Stomach (tissue), 7 donors: ENCODE results near the genes SNUPN and CSPG4.

DNA sequence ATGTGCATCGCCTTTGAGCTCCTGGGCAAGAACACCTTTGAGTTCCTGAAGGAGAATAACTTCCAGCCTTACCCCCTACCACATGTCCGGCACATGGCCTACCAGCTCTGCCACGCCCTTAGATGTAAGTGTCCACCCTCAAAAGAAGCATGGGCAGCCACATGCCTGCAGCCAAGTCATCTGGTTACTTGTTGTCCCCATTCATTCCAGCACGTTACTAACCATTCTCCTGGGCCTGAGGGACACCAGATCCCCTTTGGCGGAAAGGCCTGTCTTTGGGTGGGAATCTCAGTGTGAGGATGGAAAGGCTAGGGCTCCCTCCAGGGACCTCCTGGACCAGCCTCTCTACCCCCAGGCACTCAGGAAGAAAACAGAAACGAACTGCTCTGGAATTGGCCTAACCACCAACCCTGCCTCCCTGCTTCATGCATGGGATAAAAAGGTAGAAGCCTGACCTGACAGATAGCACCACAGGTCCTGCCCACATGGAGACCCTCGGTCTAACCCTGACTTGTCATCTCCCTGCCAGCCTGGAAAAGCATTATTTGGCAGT lies 10.3 kb downstream of the CLK3 start:
- PRO-cap = no peak
- RAMPAGE, long total RNA, 5 experiments = no peak in any of the 5 experiments
- RRBS = no CpG with 5 or more reads among the region's 7 CpGs

GRCh38 chr15:74798281-74799230 lies 14.1 kb upstream of the LMAN1L start:
- PRO-cap = no peak
- RAMPAGE, long total RNA, 5 experiments = start-site peak on the plus strand in 1 of 5 experiments, at chr15:74798454-74799097 at its widest, 10 to 11 reads per replicate
- RRBS = no CpG with 5 or more reads among the region's 26 CpGs

- PRO-cap = no peak
- RAMPAGE, long total RNA, 5 experiments = start-site peak on the plus strand in 2 of 5 experiments, at chr15:74802409-74803005 at its widest, 7 to 15 reads per replicate
- RRBS = no CpG with 5 or more reads among the region's 45 CpGs
These were observed 10.1 kb upstream of the LMAN1L start for GRCh38 chr15:74802250-74803163.

GRCh38 chr15:74803556-74803815 lies 9.1 kb upstream of the LMAN1L start:
- PRO-cap = no peak
- RAMPAGE, long total RNA, 5 experiments = no peak in any of the 5 experiments
- RRBS = no CpG with 5 or more reads among the region's 4 CpGs

DNA sequence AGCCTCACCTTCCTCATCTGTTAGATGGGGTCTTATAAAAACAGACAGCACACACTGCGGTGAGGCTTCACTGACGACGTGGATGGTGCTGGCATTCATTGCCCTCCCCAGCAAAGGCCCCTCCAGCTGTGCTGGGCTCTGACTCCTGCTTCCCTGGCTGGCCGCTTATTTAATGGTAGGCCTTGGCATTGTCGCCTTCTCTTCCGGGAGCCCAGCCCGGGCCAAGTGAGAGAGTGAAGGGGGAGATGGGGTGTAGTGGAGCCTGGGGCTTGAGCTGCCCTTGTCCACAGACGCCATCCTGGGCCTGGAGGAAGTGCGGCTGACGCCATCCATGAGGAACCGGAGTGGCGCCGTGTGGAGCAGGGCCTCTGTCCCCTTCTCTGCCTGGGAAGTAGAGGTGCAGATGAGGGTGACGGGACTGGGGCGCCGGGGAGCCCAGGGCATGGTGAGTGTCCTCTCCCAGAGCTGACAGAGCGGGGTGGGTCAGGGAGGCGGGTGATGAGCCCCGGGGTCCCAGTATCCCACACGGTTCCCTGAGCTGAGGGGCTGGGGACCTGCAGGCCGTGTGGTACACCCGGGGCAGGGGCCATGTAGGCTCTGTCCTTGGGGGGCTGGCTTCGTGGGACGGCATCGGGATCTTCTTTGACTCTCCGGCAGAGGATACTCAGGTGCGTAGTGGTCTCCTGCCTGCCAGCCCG lies 3.4 kb downstream of the LMAN1L start:
- PRO-cap = no peak
- RAMPAGE, long total RNA, 5 experiments = start-site peak on the plus strand in 1 of 5 experiments, centred at position 259 of the sequence, 9 reads per replicate
- RRBS = 87% methylated on average over 19 of the region's 28 CpGs

DNA sequence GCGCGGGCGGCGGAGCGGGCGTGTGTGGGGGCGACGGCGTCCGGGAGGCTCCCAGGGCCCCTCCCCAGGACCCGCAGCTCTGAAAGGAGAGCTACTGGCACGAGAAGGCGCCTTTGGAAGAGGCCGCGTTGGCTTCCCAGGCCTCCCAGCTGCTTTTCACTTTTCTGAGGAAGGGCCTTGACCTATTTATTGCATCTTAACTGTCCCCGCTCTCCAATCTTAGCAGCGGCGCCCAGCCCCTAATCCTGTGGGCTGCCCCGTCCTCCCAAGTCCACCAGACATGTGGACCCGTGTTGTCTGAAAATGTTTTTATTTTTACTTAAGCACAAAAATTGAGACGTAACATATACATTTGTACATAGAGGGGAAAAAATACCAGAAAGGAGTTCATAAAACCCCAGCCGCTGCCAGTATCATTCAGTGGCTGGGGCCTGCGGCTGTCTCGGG lies 504 bp upstream of the ULK3 start:
- PRO-cap = no peak
- RAMPAGE, long total RNA, 5 experiments = no peak in any of the 5 experiments
- RRBS = 2% methylated on average over 8 of the region's 24 CpGs

- PRO-cap = no peak
- RAMPAGE, long total RNA, 5 experiments = start-site peak on the plus strand in 1 of 5 experiments, at chr15:75020185-75020272 at its widest, 6 reads per replicate
- RRBS = no CpG with 5 or more reads among the region's 5 CpGs
These were observed 3.6 kb upstream of the PPCDC start for GRCh38 chr15:75019504-75020391.

- PRO-cap = bidirectional peak, plus-strand start at chr15:75178699, minus-strand start at chr15:75178518
- RAMPAGE, long total RNA, 5 experiments = no peak in any of the 5 experiments
- RRBS = 15% methylated on average over 28 of the region's 61 CpGs
These were observed 23.2 kb upstream of the C15orf39 start for GRCh38 chr15:75178155-75179204.

DNA sequence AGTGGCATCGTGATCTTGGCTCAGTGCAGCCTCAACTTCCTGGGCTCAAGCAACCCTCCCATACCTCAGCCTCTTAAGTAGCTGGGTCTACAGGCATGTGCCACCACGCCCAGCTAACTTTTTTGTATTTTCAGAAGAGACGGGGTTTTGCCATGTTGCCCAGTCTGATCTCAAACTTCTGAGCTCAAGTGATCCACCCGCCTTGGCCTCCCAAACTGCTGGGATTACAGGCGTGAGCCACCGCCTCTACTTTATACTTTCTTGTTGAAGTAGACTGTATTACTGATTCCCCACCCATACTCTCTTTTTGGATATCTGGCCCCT lies 17.6 kb upstream of the MAN2C1 start:
- PRO-cap = no peak
- RAMPAGE, long total RNA, 5 experiments = no peak in any of the 5 experiments
- RRBS = no CpG with 5 or more reads among the region's 6 CpGs

- PRO-cap = no peak
- RAMPAGE, long total RNA, 5 experiments = start-site peak on the minus strand in 3 of 5 experiments, at chr15:75389657-75389888 at its widest, 5 to 29 reads per replicate
- RRBS = no CpG with 5 or more reads among the region's 2 CpGs
These were observed 21.2 kb upstream of the MAN2C1 start for GRCh38 chr15:75389597-75390092.

- PRO-cap = unidirectional peak, plus-strand start at chr15:75578052; unidirectional peak, plus-strand start at chr15:75578070
- RAMPAGE, long total RNA, 5 experiments = no peak in any of the 5 experiments
- RRBS = no CpG with 5 or more reads among the region's 8 CpGs
These were observed 1.3 kb downstream of the PTPN9 start for GRCh38 chr15:75577861-75578117.

DNA sequence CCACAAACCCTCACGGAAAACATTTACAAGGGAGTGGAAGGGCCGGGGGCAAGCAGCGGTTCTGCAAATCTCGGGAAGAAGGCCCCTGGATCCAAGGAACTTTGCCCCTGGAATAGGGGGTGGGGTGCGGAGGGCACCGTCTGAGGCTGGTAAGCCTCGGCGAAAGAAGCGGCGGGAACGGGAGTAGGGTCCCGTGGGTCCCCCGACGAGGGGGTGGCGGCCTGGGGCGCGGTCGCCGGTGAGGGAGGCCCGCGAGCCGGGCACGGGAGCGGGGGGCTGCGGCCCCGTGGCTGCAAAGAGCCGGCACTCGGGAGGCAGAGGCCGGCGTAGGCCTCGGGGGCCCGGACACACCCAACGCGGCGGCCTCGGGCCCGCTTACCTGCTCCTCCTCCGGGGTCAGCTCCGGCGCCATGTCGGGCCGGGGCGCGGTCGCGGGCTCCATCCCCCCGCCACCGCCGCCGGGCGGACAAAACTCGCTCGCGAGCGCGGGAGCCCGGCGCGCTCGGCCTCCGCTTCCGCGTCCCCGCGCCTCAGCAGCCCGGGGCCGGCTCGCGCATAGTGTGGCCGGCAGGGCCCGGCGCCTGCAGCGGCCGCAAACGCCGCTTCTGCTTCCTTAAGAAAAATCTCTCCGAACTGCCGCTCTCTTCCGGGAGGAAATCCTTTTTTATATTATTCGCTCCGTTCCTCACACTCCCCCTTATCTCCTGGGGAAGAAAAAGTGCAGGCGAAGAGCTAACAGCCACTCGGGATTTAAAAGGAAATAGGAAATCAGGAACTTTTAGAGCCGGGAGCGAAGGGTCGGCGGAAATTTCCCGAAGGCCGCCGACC lies 566 bp downstream of the PTPN9 start:
- PRO-cap = unidirectional peak, plus-strand start at position 22 of the sequence; bidirectional peak, plus-strand start at position 477 of the sequence, minus-strand start at position 475 of the sequence; bidirectional peak, plus-strand start at position 712 of the sequence, minus-strand start at position 532 of the sequence
- RAMPAGE, long total RNA, 5 experiments = no peak in any of the 5 experiments
- RRBS = 1% methylated on average over 46 of the region's 90 CpGs

- PRO-cap = bidirectional peak, plus-strand start at chr15:75625260, minus-strand start at chr15:75625144; bidirectional peak, plus-strand start at chr15:75625821, minus-strand start at chr15:75625708
- RAMPAGE, long total RNA, 5 experiments = start-site peak on the minus strand in 4 of 5 experiments, at chr15:75625593-75625804 at its widest, 32 to 395 reads per replicate
- RRBS = 1% methylated on average over 51 of the region's 67 CpGs
These were observed at the start of gene SNUPN for GRCh38 chr15:75625206-75626199. Gene SNUPN (minus strand): TSS chr15:75625725.

- PRO-cap = unidirectional peak, minus-strand start at chr15:75696989
- RAMPAGE, long total RNA, 5 experiments = no peak in any of the 5 experiments
- RRBS = 47% methylated on average over 8 of the region's 12 CpGs
These were observed 15.7 kb downstream of the CSPG4 start for GRCh38 chr15:75696783-75697424.

DNA sequence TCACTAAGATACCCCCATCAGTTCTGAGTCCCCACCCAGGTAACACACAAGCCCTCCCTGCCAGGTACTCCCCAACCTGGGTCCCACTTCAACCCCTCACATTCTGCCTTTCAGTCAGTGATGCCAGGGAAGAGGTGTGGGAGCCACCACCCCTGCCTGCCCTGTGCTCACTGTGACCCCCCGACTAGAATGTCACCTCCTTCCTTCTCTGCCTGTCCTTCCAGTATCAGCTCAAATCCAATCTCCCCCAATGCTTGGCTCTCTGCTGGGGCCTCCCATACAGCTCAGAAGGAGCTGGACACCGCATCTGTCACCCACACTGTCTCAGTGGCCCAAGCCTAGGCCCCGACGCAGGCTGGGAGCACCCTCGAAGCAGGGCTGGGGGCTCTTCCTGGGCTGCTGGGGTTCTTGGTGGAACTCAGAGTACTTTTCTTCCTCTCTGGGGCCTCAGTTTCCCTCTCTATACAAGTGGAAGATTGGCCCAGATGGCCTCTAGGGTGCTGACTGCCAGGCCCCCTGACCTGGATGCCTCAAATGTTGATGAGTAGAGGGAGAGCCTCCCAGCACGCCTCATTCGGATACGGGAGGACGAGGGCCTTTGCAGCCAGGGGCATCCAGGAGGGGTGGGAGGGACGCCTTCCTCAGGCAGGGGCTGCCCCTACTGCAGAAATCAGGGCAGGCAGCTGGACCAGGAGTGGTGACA lies 2.4 kb downstream of the CSPG4 start:
- PRO-cap = no peak
- RAMPAGE, long total RNA, 5 experiments = start-site peak on the minus strand in 1 of 5 experiments, centred at position 466 of the sequence, 5 reads per replicate
- RRBS = no CpG with 5 or more reads among the region's 10 CpGs

GRCh38 chr15:75712658-75713162 lies at the start of gene CSPG4:
Gene CSPG4 (minus strand): TSS chr15:75712848.
- PRO-cap = bidirectional peak, plus-strand start at chr15:75712791, minus-strand start at chr15:75712848
- RAMPAGE, long total RNA, 5 experiments = start-site peak on the minus strand in 5 of 5 experiments, at chr15:75712790-75712853 at its widest, 18 to 157 reads per replicate
- RRBS = 3% methylated on average over 5 of the region's 32 CpGs

DNA sequence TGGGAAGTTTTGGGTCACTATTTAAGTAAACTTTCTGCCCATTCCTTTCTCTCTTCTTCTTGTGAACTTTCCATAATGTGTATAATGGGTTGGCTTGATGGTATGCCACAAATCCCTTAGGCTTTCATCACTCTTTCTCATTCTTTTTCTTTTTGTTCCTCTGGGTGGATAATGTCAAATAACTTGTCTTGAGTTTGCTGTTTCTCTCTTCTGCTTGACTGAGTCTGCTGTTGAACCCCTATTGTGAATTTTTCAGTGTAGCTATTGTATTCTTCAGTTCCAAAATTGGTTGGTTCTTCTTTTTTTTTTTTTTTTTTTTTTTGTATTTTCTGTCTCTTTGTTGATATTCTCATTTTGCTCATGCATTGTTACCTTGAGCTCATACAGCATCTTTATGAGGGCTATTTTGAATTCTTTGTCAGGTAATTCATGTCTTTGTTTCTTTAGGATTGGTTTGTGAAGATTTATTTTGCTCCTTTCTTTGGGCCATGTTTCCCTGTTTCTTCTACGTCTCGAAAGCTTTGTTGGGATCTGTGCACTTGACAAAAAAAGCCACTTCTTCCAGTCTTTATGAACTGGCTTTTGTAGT lies 129.6 kb downstream of the ISL2 start:
- PRO-cap = no peak
- RAMPAGE, long total RNA, 5 experiments = start-site peak on the minus strand in 1 of 5 experiments, centred at position 219 of the sequence, 6 reads per replicate
- RRBS = no CpG with 5 or more reads among the region's 2 CpGs

GRCh38 chr15:76490096-76490520 lies 153.5 kb downstream of the ISL2 start:
- PRO-cap = unidirectional peak, plus-strand start at chr15:76490312
- RAMPAGE, long total RNA, 5 experiments = no peak in any of the 5 experiments
- RRBS = no CpG with 5 or more reads among the region's 3 CpGs

GRCh38 chr15:76753674-76754116 lies 151.4 kb downstream of the SCAPER start:
- PRO-cap = no peak
- RAMPAGE, long total RNA, 5 experiments = no peak in any of the 5 experiments
- RRBS = no CpG with 5 or more reads among the region's 6 CpGs

- PRO-cap = no peak
- RAMPAGE, long total RNA, 5 experiments = no peak in any of the 5 experiments
- RRBS = 30% methylated on average over 7 of the region's 21 CpGs
These were observed 1.8 kb downstream of the PSTPIP1 start for GRCh38 chr15:76996391-76997542.